NALM6 (cell line): ENCODE measurements around the genes UROD, MKNK1 and MOB3C.

DNA sequence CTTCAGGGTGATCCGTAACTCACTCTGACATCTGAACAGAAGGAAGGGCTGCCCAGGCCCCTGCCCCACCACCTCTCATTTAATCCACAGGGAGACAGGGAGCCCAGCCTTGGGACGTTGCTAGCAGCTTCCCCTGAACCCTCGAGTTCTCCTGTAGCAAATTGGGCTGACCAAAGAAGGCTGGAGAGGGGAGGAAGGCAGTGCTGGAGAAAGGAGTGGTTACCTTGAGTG, 131.7 kb downstream of the TMEM53 start:
- PRO-cap, result no peak

- PRO-cap, result no peak
Measured at GRCh38 chr1:44617325-44617910, 56.9 kb downstream of the TMEM53 start.

DNA sequence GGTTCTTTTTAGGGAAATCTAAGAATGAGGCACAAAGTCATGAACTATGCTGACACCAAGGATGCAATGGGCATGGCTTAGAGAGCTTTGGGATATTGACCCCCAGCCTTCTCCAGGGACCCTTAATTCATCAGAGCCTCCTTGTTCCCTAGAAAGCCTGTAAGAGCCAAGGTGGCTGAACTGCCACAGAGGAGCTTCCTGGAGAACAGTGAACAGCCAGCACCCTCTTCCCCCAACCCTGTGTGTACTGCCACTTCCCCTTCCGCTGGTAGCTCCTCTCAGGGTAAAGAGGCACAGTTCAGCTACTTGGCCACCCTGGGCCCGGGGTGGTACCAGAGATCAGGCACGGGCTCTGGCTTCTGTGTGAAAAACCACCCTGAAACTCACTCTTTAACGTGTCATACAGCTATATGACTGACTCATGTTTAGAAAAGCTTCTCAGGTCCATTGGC, 22.2 kb downstream of the ARMH1 start:
- PRO-cap, result bidirectional peak, plus-strand start at position 276 of the sequence, minus-strand start at position 210 of the sequence

GRCh38 chr1:44776455-44777059, 1.2 kb downstream of the RPS8 start:
- PRO-cap, result no peak

- PRO-cap, result no peak
Measured at GRCh38 chr1:44806727-44807150, 412 bp downstream of the DYNLT4 start.

DNA sequence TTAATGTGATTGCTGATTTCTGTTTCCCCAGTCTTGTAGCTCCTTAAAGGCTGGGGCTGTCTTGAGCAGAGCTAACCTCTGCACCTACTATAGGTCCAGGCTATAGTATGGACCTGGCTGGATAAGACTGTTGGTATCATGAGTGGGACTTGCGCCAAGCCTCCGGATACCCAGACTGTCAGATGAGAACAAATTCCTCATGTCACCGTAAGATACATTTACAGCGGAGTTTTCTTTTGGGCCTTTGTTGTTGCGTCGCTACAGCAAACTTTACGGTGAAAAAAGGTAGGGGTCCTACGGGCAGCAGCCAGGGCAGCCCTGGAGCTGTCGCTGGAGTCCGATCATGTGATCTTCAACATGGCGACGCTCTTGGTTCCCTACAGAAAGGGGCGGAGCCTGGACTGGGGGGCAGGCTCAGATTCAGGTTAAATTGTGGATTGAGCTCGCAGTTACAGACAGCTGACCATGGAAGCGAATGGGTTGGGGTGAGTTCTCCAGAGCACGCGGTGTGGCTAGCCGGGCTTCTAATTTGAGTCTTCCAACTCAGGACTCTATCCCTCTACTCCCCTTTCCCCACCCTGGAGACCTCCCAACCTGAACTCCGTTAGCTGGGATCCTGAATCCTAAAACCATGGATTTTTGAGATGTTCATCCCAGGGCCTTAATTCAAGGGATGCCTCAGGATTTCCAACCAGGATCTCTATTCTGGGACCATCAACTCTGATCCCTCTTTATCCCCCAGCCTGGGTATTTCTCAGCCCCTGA, at the start of gene UROD:
UROD (plus strand) TSS at position 454 of the 765 bp plus-strand sequence.
- PRO-cap, result bidirectional peak, plus-strand start at position 454 of the sequence, minus-strand start at position 190 of the sequence

DNA sequence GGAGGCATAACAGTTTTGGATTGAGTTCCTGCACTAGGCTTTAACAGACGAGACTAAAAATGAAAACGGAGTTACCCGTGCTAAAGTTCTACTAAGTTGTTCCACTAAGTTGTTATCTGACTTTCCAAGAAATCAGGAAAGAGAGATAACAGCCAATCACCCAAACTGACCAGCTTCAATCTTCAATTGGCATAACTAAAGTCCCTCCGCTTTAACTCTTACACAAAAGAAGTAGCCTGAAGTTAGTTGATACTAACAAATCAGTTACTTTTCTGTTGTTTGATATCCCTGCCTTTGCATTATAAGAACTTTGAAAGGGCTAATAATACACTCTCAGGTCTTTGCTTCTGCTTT, 61.4 kb downstream of the TESK2 start:
- PRO-cap, result no peak

DNA sequence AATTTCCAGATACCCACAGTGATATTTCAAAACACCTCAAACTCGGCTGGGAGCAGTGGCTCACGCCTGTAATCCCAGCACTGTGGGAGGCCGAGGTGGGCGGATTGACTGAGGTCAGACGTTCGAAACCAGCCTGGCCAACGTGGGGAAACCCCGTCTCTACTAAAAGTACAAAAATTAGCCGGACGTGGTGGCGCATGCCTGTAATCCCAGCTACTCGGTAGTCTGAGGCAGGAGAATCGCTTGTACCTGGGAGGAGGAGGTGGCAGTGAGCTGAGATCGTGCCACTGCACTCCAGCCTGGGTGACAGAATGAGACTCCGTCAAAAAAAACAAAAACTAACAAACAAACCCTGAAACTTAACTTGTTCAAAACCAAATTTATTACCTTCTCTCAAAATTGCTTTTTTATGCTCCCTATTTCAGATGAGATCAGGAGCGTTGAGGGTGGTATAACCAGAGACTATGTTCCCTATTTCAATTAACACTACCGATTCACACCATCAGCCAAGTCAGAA, 1.4 kb downstream of the TESK2 start:
- PRO-cap, result no peak

- PRO-cap, result no peak
Measured at GRCh38 chr1:45521303-45521644, 410 bp downstream of the PRDX1 start.

GRCh38 chr1:45650278-45651725, 26.9 kb upstream of the CCDC17 start:
- PRO-cap, result no peak

GRCh38 chr1:45914119-45914838, 110.9 kb downstream of the MAST2 start:
- PRO-cap, result no peak

DNA sequence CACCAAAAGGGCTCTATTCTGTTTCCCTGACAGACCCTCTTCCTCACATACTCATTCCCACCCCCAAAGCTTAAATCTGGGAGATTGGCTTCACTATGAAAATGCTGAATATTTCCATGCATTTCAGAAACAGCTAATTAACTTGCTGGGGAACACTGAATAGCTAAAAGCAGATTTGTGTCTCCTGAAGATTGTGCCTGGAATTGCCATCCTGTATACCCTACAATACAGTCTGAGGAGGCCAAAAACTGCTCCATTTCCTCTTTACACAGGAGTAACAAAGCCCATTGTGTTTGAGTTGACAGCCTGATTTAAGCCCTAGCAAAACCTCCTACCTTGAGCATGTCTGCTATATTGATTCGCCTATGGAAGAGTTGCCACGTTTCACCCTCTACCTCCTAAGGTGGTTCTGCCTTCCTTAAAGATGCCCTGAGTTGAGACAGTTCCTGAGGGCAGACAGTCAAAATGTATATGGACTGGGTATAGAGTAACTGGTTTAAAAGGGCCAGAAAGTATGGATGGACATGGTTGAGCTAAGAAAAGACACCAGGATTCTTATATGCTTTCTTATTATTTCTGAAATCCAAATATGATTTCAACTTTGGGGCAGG, 1.6 kb upstream of the PIK3R3 start:
- PRO-cap, result no peak

DNA sequence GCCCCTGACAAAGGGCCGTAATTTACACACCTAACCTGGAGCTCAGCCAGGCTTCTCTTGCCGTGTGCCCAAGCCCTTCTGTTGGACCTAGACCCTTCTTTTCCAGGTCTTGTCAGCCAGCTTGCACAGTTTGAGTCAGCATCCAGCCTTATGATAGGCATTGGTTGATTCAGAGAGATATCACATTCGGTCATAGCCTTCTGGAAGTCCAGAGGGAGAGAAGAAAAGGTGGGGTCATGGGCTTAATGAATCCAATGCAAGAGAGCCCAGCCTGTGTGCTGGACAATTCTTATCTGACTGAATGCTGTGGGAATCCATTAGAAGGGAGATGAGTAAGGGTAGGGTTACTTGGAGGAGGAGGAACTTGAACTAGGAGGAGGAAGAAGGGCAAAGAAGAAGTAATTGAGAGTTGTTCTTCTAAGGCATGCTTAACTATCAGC, 8.9 kb downstream of the NSUN4 start:
- PRO-cap, result no peak

- PRO-cap, result no peak
Measured at GRCh38 chr1:46414122-46414632, 20.1 kb downstream of the FAAH start.

- PRO-cap, result no peak
Measured at GRCh38 chr1:46422297-46422923, 28.3 kb downstream of the FAAH start.

GRCh38 chr1:46556588-46557208, 5.3 kb upstream of the KNCN start:
- PRO-cap, result no peak

GRCh38 chr1:46603870-46604923, at the start of gene MKNK1:
MKNK1 (minus strand) TSS chr1:46604268.
- PRO-cap, result bidirectional peak, plus-strand start at chr1:46604403, minus-strand start at chr1:46604249

DNA sequence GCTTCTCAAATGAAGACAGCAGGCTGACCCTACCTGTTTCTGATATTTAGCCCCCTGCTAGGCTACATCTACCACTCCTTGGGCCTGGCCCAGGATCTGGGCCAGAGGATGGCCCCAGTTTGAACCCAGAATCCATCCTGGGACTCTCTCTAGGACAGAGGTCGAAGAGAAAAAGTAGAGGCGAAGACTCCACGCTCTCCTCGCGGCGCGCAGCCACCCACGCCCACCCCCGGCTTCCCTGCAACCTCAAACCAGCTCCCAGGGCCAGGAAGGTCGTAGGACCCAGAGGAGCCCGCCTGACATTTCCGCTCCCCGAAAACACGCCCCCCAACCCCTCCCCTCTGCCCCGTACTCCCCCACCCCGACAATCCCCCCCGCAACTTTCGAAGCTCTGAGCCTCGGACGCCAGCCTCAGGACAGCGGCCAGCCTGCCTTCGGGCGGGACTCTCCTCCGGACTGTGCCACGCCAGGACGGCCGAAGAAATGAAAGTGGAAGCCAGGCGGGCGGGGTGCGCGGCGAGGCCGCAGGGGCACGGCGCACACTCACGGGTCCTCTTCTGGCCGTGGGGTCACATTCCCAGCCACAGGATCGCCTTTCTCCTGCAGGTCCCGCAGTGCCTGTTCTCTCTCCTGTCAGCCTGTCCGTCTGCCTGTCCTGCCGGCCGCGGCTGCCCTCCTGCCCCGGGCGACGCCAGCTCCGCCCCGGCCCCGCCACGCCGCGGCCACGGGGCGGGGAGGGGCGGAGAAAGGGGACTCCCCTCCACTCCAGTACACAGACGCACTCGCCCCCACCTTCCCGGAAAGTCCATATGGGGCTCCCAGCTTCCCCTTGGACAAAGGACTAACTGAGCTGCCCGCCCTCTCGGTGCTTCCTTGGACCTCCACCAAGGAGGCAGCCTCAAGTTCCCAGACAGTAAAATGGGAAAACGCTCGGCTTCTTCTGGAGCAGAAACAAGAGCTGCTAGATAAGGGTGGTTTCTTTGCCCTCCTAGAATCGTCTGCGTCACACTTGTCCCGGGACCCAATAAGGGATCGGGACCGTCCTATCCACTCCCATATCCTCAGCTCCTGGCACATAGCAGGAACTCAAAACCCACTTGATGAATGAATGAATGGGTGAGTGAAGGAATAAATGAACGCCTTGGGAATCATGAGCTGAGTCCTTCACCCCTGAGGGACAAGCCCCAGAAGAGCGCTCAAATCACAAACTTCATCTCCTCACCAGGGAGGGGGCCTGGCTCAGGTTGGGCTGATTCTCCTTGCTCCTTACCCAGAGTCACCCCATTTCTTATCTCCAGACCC, at the start of gene MOB3C:
MOB3C (minus strand) TSS at position 648 of the 1,302 bp plus-strand sequence.
- PRO-cap, result bidirectional peak, plus-strand start at position 499 of the sequence, minus-strand start at position 248 of the sequence; bidirectional peak, plus-strand start at position 748 of the sequence, minus-strand start at position 726 of the sequence

- PRO-cap, result no peak
Measured at GRCh38 chr1:46622312-46622680, 5.7 kb upstream of the MOB3C start.

- PRO-cap, result no peak
Measured at GRCh38 chr1:46658251-46658947, 9.8 kb downstream of the ATPAF1 start.